ENCODE results near the genes PEX5 and FOXJ2.

- PRO-cap, 2 experiments, result peak in 2 of 2 experiments; most common plus-strand start chr12:6938011 (in 1); most common minus-strand start chr12:6938029 (in 2)
These were observed 6.1 kb upstream of the C12orf57 start for GRCh38 chr12:6937350-6938479.

DNA sequence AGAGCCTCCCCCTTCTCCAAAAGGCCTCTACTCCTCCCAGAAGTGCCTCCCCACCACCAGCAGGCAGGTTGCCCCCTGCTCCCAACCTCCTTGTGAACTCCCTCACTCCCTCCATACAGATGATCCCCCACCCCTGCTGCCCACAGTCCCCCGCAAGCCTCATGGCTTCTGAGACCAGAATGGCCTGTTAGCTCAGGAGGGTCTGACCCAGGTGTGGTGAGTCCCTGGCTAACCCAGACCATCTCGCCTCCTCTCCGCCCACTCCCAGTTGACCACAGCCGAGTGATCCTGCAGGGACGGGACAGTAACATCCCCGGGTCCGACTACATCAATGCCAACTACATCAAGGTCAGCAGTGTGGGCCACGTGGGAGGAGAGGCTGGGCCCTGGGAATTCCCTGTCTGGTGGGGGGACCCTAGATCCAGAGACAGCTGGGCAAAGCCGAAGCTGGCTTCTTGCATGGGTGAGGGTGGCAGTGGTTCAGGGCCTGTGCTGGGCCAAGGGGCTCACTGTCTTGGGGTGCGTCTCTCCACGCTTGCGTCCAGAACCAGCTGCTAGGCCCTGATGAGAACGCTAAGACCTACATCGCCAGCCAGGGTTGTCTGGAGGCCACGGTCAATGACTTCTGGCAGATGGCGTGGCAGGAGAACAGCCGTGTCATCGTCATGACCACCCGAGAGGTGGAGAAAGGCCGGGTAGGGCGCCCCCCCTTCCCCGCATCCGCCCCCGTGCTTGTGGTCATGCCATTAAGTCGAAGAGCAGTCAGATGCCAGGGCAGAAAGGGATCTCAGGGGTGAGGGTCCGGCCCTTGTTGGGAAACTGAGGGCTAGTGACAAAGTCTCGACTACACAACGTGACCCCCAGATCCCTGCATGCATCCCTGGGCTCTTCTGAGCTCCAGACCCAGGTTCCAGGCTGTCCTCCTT lies 5.0 kb downstream of the PTPN6 start:
- PRO-cap, 2 experiments, result no peak in any of the 2 experiments

GRCh38 chr12:6961056-6961796 lies 9.2 kb downstream of the PHB2 start:
- PRO-cap, 2 experiments, result peak in 2 of 2 experiments; most common plus-strand start chr12:6961430 (in 2); most common minus-strand start chr12:6961508 (in 1)

GRCh38 chr12:6963442-6963685 lies 7.1 kb downstream of the PHB2 start:
- PRO-cap, 2 experiments, result no peak in any of the 2 experiments

GRCh38 chr12:6964605-6965916 lies 5.4 kb downstream of the PHB2 start:
- PRO-cap, 2 experiments, result no peak in any of the 2 experiments

DNA sequence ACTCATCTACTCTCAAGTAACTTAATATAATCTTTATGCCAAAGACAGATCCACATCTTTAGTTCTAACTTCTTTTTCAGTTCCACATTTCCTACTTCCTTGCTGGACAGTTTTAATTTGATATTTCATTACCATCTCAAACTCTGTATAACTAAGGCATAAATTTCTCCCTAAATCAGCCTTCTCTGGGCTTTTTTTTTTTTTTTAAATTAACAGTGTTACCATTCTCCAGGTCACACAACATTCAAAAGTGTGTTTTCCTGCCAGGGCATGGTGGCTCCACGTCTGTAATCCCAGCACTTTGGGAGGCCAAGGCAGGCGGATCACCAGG lies 23.4 kb downstream of the LPCAT3 start:
- PRO-cap, 2 experiments, result no peak in any of the 2 experiments

DNA sequence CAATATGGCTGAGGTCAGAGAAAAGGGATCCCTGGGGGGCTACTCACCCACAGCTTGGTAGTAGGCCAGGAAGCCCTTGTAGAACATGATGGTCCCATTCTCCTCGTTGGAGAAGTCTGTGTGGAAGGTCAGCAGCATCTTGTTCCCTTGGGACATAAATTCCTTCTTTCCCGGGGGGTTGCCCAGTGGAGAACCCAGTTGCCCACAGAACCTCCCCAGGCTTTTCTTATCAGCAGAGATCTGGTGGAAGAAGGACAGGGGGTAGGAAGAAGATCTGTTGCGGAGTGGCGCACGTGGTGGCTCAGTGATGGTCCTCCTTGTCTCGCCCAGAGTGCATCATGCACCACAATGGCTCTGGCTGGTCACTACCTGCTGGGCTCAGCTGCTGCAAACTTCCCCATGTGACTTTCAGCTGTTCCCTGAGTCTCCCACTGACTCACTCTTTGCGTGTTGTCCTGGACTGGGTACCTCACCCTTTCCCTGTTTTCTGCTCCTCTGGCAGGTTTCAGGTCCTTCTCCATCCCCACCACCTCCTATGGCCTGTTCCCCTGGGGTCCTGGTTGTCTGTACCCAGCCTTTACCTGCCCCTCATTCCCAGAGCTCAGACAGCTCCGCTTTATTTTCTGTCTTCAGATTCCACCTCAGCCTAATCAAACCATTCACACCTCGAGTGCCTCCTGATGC lies 2.1 kb downstream of the C1R start:
- PRO-cap, 2 experiments, result peak in 2 of 2 experiments; most common plus-strand start position 446 of the sequence (in 2); most common minus-strand start position 333 of the sequence (in 2)

DNA sequence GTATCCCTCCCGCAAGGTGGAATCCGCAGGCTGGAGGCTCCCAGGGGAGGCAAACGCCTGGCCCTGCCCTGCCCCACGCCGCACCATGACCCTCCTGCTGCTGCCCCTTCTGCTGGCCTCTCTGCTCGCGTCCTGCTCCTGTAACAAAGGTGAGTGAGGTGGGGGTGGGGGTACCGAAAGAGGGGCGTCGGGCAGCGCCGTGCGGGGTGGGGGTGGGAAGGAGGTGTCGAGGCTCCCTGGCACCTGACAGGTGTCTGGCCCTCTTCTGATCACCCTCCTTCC lies 334 bp downstream of the CLSTN3 start:
- PRO-cap, 2 experiments, result no peak in any of the 2 experiments

DNA sequence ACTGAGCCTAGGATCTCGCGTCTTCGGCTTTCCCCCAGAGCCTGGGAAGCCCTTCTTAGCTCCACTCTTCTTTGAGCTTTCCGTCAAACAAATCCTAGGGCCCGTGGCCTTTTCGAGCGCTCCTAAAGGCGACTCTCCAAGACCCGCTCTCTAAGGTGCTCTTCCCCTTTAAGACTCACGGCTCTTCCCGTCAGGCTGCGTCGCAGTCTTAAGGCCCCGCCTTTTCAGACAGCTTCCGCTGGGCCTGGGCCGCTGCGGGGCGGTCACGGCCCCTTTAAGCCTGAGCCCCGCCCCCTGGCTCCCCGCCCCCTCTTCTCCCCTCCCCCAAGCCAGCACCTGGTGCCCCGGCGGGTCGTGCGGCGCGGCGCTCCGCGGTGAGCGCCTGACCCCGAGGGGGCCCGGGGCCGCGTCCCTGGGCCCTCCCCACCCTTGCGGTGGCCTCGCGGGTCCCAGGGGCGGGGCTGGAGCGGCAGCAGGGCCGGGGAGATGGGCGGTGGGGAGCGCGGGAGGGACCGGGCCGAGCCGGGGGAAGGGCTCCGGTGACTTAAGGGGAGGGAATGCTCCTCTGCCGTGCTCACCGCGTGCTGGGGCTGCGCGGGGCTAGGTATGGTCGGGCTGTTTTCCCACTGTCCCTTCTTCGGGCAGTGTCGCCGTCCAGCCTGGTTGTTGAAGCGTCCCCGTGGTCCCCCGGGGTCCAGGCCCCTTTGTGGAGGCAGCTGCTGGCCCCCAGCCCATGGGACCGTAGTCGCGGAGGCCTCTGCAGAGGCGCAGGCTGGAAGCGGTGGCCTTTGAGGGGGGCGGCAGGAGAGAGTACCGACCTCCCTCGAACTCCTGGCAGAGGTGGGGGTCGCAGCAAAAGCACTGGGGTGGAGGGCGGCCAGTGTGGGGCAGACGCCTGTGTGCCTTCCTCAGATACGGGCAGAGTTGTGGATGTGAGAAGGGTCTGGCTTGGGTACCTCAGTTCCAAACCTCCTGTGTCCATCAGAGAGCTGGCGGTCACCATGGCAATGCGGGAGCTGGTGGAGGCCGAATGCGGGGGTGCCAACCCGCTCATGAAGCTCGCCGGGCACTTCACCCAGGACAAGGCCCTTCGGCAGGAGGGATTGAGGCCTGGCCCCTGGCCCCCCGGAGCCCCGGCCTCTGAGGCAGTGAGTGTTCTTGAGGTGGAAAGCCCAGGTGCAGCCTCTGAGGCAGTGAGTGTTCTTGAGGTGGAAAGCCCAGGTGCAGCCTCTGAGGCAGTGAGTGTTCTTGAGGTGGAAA lies at the start of gene PEX5:
Gene PEX5, plus strand, starts transcription at position 310 of the 1,260 bp plus-strand sequence.
- PRO-cap, 2 experiments, result peak in 2 of 2 experiments; most common plus-strand start position 339 of the sequence (in 2); most common minus-strand start position 177 of the sequence (in 1)

GRCh38 chr12:7487202-7488208 lies 16.1 kb downstream of the CD163 start:
- PRO-cap, 2 experiments, result no peak in any of the 2 experiments

- PRO-cap, 2 experiments, result peak in 1 of 2 experiments; most common minus-strand start chr12:7498909 (in 1)
These were observed 4.8 kb downstream of the CD163 start for GRCh38 chr12:7498490-7499485.

DNA sequence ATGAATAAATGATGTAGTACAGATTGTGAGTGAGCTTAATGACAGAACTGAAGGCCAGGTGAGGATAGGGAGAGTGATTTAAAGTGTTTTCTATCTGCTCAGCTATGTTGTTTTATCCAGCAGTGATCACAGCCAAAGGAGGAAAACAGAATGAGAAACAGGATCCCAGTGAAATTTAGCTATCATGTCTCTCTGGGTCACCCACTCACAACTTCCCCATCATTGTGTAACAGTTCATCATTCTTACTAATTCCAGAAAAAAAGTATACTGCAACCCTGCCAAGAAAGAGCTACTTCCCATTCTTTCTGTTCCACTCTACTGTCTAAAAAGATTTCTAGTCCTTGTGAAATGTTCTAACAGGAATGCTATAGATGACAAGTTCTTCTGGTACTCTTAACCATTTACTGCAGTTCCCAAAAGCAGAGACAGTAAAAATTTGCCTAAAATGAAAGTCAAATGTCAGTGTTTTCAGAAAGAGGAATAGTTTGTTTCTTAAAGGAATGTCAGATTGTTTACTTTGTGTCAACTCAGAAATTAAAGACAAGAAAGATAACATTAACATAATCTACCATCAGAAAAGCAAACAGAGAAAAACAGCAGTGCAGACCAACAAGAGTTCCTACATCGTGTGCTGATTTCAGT lies 39.3 kb upstream of the CD163 start:
- PRO-cap, 2 experiments, result no peak in any of the 2 experiments

GRCh38 chr12:7862716-7863517 lies 9.8 kb downstream of the SLC2A14 start:
- PRO-cap, 2 experiments, result no peak in any of the 2 experiments

GRCh38 chr12:7923902-7924506 lies 12.0 kb downstream of the SLC2A3 start:
- PRO-cap, 2 experiments, result no peak in any of the 2 experiments

- PRO-cap, 2 experiments, result peak in 1 of 2 experiments; most common plus-strand start chr12:8032073 (in 1)
These were observed 613 bp upstream of the FOXJ2 start for GRCh38 chr12:8031947-8032259.

DNA sequence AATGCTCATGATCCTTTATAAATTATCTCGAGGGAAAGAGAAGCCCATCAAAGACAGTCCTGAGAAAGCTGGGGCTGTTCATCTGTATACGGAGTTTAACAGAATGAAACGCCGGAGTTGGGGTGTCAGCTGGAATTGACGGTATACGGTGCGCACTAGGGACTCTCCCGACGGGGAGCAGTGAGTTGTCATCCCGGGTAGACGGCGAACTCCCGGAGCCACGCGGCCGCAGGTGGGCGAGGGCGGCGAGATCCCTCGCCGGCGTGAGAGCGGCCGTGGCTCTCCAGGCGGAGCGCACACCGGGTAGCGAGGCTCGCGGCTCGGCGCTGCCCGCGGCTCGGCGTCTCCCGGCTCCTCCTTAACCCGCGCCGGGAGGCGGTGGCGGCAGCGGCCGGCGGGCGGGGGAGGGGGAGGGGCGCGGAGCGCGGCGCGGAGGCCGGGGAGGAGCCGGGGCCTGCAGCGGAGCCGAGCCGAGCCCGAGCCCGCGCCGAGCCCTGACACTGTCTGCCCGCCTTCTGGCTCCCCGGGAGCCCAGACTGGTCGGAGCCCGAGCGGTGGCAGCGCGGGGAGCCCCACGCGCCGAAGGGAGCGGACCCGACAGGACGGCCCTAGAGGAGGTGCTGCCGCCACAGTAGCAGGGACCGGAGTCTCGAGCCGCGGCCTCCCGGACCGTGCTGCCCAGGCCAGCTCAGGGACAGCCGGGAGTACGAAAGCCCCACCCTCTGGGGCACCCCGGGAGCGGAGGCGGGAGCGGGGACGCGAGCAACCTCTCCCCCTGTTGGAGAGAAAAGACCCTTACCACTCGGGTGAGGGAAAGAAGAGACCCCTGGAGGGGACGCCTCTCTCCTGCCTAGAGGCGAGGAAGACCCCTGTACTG lies at the start of gene FOXJ2:
Gene FOXJ2, plus strand, starts transcription at position 457 of the 877 bp plus-strand sequence.
- PRO-cap, 2 experiments, result peak in 2 of 2 experiments; most common plus-strand start position 459 of the sequence (in 2); most common minus-strand start position 356 of the sequence (in 1)

DNA sequence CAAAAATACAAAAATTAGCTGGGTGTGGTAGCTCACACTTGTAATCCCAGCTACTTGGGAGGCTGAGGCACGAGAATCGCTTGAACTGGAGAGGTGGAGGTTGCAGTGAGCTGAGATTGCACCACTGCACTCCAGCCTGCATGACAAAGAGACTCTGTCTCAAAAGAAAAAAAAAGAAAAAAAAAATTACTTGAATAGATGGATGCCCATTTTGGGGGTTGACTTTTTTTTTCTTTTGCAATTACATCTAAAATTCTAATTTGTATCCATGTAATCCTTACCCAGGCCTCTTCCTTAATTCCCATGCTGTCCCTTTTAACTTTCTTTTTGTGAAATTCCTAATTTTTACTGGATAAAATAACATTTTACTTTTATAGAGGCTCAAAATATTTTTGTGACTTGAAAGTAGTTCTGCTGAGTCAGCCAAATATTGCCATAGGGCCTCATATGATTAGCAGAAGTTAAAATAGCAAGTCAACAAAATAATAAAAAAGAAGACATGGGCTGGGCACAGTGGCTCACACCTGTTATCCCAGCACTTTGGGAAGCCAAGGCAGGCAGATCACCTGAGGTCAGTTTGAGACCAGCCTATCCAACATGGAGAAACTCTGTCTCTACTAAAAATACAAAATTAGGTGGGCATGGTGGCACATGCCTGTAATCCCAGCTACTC lies 2.1 kb downstream of the C3AR1 start:
- PRO-cap, 2 experiments, result no peak in any of the 2 experiments

DNA sequence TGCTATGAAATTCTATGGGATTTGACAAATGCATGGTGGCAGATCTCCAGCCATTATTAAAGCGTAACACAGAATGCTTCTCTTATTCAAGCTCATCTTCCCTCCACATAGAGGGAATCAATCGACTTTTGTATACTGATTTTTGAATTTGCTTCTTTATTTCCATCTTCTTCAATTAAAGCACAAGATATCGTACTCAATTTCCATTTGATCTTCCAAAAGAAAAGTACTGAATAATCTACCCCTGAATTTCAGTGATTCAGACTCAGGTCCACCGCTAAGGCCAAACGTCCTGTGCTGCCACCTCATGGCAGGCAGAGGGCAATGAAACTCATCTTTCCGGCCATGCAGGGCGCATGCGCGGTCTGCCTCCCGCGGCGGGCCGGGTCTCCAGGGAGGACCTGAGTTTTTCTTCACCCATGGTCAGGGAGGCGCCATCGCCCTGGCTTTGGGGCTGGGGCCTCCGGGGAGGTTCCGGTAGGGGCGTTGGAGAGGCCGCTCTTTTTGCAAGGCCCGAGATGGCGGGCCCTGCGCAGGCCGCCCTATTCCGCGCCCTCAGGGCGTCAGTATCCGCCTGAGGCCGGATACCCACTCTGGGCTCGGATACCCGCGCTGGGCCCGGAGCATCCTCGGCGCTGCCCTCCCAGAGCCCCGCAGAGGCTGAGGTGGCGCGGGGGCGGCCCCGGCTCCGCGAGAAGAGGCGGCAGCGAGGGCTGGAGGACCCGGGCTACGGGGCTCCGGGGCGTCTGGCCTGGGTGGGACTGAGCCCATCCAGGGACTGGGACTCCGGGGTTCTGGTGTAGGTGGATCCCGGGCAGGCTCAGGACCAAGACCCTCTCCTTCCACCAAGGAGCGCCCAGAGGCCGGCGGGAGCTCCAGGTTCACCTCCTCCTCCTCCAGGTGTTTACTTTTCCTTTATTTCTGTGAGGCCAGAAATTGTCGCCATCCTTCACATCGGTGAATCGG lies 23.3 kb downstream of the ZNF705A start:
- PRO-cap, 2 experiments, result no peak in any of the 2 experiments

DNA sequence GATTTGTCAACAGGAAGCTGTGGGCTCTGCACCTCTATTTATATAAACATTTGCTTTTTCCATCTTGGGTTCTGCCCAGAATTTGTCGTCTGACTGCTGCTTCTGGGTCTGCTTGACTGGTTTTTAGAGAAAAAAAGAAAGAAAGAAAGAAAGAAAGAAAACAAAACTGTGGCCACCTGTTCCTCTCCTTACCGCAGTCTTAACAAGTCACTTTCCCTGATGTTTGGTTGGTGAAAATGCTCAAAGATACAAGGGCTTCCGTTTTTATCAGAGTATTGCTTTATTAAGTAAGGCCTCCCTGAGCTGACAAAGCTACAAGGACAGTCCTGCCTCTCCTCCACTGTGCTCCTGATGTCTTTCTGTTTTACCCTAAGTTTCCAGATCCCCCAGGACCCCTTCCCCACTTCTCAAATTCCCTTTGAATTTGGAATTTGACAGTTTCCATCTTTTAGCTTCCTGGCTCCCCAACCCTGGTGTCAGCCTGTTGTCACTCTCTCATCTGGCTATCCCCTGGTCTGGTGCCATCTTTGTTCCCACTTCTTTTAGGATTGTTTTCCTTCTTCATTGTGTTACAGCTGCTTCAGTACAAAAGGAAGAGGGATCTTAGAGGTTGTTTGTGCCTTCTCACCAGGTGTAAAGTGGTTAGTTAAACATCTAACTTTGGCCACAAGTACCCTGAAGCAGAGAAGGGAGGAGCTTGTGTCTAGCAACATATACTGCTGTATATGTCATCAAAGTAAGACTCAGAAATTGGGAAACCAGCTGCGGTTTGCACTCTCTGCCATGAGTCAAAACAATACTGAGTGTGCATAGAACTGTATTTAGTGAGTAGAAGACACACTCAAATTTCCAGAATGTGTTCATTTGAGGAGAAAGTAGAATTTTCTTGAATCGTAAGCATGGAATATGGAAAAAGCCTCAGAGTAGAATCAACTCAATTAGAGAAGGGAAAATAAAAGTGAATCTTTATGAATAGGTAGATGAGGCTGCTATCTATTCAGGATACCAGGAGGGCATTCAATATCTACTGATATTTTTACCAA lies 17.9 kb downstream of the MFAP5 start:
- PRO-cap, 2 experiments, result no peak in any of the 2 experiments

- PRO-cap, 2 experiments, result no peak in any of the 2 experiments
These were observed 1.7 kb upstream of the MFAP5 start for GRCh38 chr12:8664016-8665009.